Peripheral blood mononuclear cell (primary cell): ENCODE measurements around a stretch of chr4.

- PRO-cap, 8 experiments = peak in 1 of 8 experiments; most common plus-strand start chr4:74365704 (in 1)
Measured at GRCh38 chr4:74365640-74366232, 791 bp downstream of the EREG start.

- PRO-cap, 8 experiments = no peak in any of the 8 experiments
Measured at GRCh38 chr4:74446361-74446848, 1.5 kb downstream of the AREG start.

- PRO-cap, 8 experiments = no peak in any of the 8 experiments
Measured at GRCh38 chr4:75244361-75244821, 269.8 kb downstream of the RCHY1 start.

DNA sequence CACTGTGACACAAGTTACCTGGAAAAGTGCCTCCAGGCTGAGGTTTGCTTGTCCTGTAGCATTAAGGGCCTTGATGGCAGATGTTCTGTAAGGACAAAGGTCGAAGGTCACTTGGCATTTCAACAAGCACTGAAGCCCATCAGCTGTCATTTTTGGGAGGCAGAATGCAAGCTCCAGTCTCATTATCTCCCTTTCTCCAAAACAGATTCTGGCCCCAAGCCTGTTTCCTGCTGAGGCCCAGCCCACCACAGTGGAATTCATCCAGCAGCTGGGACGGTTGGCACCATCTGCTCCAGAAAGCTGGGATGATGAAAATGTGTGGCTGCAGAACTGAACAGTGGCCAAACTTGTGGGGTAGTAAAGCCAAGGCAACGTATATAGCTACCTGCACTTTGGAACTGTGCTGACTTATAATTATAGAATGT lies 17.7 kb upstream of the PPEF2 start:
- PRO-cap, 8 experiments = no peak in any of the 8 experiments

- PRO-cap, 8 experiments = no peak in any of the 8 experiments
Measured at GRCh38 chr4:75988972-75989877, 1.5 kb downstream of the SDAD1 start.

DNA sequence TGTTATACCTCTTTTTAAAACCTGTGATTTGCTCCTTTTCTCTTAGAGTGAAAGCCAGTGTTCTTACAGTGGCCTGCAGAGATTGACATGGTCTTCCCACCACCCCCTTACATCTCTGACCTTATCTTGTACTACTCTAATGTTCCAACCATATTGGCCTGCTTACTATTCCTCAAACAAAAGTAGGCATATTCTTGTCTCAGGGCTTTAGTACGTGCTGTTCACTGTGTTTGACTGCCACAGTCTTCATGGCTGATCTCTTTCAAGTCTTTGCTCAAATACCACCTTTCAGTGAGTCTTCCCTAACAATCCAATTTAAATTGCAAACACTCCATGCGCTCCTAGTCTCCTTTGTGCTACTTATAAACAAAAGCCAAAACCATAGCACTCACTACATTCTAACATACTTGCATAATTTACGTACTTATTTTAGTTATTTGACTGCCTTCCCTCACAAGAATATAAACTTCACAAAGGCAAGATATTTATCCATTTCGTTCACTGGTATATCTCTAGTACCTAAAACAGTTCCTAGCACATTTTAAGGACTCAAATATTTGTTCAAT lies 1.8 kb upstream of the ART3 start:
- PRO-cap, 8 experiments = no peak in any of the 8 experiments

DNA sequence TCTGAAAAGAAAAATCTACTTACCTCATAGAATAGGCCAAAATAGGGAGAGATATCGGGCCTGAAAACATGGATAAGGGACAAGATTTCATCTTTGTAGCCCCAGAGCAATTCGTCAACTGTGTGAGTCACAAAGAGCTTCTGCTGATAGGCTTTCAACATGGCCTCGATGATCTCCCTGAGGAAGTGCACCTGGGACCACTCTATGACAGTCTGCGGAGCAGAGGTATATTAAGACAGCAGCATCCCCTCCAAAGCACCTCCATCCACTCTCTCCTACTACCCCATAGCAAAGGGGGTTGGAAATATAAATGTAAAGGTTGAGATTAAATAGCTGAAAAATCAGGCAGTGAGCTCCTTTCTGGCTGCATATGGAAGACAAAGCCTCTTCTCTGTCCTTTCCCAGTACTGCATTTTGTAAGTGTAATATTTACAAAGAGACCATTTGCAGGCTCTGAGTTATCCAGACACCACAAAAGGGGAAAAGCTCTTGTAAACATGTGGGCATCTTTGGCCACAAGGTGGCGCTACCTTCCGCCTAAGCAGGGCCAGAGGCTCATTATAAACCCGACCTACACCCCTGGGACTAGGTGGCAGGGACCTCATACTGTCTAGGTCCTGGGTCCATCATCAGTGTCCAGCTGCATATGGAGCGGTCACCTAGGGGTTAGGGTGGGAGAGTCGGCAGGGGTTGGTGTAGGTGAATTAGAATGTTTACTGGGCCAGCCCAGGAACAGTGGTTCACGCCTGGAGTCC lies 31.5 kb upstream of the NUP54 start:
- PRO-cap, 8 experiments = no peak in any of the 8 experiments

DNA sequence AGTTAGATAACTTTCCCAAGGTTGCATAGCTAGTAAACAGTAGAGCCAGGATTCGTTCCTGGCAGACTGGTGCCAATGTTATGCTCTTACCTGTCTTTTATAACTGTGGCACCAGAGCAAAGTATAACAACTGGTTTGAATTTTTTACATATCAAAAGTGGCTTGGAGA lies 15.7 kb upstream of the FAM47E start:
- PRO-cap, 8 experiments = no peak in any of the 8 experiments

- PRO-cap, 8 experiments = no peak in any of the 8 experiments
Measured at GRCh38 chr4:76301175-76301837, 5.2 kb upstream of the STBD1 start.

DNA sequence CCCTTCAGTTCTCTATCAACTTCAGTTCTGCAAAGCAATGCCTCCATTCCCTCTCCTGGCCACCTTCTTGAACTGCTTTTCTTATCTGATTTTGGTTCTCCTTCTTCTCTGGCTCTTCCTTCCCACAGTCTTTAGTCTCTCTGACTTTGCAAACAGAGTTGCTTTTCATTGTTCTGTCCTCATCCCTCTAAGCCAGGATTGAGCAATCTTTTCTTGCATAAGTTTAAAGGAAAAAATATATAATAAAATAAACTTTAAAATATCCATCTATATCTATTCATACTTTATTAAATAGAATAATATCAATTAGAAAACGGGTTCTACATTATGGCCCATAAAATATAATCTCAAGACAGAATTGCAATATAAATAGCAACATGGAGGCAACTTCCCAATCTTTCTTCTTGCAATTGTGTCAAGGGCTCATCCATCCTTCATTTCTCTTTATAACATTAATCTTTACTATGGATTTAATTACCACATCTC lies 3.4 kb upstream of the STBD1 start:
- PRO-cap, 8 experiments = no peak in any of the 8 experiments

- PRO-cap, 8 experiments = no peak in any of the 8 experiments
Measured at GRCh38 chr4:76307110-76307365, 505 bp downstream of the STBD1 start.

- PRO-cap, 8 experiments = no peak in any of the 8 experiments
Measured at GRCh38 chr4:76308459-76309040, 2.0 kb downstream of the STBD1 start.

DNA sequence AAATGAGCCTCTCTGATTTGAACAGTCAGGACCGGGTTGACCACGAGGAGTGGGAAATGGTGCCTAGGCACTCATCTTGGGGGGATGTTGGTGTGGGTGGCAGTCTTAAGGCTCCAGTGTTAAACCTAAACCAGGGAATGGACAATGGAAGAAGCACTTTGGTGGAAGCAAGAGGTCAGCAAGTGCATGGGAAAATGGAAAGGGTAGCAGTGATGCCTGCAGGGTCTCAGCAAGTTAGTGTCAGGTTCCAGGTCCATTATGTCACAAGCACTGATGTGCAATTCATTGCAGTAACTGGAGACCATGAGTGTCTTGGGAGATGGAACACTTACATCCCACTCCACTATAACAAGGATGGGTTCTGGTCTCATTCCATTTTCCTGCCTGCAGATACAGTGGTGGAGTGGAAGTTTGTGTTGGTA lies 3.0 kb downstream of the STBD1 start:
- PRO-cap, 8 experiments = no peak in any of the 8 experiments

DNA sequence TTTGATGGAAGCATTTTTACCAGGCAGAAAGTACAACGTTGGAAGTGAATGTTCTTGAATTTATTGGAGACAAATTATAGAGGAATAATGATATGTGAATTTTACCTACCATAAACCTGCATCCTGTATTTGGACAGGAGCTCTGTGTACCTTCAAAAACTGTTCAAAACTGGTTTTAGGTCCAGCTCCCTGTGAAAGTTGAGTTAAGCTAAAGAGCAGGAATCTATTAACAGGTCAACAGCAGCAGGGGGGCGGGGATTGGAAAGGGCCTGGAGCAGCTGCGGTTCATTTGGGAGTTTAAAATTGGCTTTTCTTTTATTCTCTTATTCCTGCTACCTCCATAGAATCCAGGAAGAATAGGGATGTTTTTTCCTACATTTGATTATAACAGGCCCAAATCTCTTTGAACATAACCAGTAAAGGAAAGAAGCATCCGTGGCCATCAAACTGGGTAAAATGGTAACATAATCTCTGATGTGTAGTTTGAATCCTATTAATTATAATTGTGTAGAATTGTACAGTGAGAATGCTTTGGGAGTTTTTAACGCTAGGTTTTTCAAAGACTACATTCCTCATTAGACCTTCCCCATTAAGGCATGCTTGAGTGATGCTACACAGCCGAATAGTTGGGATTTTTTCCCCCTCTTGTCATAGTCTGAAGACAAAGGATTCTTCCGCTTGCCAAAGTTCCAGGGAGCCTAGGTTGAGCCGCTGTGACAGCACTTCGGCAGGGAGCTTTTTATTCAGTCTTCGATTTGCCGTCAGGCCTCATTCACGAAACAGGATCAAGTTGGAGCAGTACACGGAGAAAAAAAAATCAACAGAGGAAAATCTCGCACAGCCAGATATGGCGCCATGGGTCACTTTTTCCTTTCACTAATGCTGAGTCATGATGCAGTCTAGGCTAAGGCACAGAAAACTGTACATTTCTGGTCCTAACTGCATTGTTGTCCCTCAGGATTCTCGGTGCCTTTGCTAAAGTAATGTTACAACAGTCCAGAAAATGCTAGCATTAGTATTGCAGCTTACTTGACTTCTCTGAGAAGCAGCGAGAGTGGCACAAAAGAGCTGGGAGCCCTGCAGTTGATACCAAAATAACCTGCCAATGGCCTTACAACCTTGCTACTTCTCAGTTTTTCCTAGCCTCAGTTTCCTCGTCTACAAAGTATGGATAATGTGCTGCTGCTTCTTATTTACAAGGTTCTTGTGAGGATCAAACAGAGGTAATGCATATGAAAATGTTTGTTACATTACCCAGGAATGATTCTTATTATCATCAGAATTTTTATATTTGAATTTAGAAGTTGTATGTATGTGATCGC lies 24.2 kb downstream of the SHROOM3 start:
- PRO-cap, 8 experiments = no peak in any of the 8 experiments

DNA sequence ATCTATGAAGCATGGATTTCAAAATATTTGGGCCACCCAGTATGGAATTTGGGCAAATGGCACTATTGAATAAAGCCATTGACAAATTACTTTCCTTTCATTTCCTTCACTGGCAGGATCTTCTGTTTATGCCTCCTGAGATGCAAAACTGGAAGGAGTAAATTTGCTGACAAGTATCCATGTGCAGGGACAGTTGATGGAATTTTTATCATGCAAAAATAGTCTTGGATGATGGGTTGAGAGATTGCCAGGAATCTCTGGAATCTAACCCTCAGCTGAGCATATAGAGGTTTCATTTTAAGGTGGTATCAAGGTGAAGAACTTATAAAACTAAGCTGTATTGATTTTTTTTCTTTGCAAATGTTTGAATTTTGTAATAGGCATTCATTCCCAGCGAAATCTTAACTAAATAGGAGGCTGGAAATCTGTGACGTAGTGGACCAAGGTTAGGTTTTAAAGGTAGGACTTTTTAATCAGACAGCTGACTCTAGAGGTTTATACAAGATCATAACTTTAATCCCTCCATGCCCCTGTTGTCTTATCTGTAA lies 101.1 kb downstream of the SHROOM3 start:
- PRO-cap, 8 experiments = no peak in any of the 8 experiments

GRCh38 chr4:76619902-76620710 lies 185.1 kb downstream of the SHROOM3 start:
- PRO-cap, 8 experiments = no peak in any of the 8 experiments

DNA sequence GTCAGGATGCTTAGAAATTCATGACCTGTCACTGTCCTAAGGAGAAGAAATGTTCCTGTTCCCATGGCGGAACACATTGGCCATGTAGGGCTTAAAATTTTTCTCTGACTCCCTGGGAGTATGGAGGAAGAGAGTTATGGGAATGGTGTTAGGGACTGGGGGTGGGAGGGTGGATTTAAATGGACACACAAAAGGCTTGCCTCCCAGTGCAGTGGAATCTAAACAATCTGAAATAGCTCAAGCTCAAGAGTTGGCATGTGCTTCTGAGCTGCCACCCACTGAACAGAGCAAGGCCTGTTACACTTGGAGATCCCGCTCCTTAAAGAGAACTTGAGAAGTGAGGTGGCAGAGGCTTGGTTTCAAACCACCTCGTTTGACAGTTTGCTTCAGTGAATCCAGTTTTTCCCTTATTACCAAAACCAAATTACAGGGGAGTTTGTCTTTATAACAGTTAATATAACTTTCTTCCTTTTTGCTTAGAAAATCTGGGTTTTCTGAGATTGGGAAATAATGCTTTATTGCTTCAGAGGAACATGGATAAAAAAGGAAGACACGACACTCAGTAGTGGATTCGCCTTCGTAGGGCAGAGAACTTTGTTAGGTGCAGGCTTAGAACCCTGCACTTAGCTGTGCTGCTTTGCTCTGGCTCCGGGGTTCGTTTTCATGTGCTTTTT lies 188.4 kb downstream of the SOWAHB start:
- PRO-cap, 8 experiments = no peak in any of the 8 experiments

DNA sequence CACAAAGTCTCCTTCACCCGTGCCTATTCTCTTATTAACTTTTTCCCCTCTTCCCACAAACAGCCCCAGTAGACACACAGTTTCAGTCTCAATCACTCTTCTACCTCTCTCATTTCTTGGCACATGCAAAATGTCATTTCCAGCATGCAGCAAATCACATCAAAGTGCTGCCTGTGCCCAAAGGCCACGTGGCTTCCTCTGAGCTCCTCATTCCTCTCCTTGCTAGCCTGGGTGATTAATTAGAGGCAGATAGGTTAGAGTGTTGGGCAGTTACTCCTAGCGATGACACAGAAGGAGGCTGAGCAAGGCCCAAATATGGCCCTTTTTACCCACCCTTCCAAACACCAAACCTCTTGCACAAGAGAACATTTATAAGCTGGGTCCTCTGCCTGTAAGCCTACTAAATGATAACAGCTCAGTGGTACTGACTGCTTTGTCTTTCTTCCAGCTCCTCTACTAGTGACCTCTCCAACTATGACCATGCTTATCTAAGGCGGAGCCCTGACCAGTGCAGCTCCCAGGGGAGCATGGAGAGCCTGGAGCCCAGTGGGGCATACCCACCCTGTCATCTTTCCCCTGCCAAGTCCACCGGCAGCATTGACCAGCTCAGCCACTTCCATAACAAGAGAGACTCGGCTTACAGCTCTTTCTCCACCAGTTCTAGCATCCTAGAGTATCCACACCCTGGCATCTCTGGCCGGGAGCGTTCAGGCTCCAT lies 159.5 kb downstream of the SOWAHB start:
- PRO-cap, 8 experiments = no peak in any of the 8 experiments

- PRO-cap, 8 experiments = no peak in any of the 8 experiments
Measured at GRCh38 chr4:76801387-76802266, 96.3 kb downstream of the SOWAHB start.

- PRO-cap, 8 experiments = no peak in any of the 8 experiments
Measured at GRCh38 chr4:76811566-76811862, 86.4 kb downstream of the SOWAHB start.